Cardiac atrium fibroblast (primary cell): ENCODE measurements around a stretch of chr4.

DNA sequence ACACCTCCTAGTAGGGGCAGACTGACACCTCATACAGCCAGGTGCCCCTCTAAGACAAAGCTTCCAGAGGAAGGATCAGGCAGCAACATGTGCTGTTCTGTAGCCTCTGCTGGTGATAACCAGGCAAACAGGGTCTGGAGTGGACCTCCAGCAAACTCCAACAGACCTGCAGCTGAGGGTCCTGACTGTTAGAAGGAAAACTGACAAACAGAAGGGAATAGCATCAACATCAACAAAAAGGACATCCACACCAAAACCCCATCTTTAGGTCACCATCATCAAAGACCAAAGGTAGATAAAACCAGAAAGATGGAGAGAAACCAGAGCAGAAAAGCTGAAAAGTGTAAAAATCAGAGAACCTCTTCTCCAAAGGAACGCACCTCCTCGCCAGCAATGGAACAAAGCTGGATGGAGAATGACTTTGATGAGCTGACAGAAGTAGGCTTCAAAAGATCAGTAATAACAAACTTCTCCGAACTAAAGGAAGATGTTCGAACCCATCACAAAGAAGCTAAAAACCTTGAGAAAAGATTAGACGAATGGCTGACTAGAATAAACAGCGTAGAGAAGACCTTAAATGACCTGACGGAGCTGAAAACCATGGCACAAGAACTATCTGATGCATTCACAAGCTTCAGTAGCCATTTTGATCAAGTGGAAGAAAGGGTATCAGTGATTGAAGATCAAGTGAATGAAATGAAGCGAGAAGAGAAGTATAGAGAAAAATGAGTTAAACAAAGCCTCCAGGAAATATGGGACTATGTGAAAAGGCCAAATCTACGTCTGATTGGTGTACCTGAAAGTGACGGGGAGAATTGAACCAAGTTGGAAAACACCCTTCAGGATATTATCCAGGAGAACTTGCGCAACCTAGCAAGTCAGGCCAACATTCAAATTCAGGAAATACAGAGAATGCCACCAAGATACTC lies 39.3 kb downstream of the PACRGL start:
- RAMPAGE, long total RNA, result no peak

DNA sequence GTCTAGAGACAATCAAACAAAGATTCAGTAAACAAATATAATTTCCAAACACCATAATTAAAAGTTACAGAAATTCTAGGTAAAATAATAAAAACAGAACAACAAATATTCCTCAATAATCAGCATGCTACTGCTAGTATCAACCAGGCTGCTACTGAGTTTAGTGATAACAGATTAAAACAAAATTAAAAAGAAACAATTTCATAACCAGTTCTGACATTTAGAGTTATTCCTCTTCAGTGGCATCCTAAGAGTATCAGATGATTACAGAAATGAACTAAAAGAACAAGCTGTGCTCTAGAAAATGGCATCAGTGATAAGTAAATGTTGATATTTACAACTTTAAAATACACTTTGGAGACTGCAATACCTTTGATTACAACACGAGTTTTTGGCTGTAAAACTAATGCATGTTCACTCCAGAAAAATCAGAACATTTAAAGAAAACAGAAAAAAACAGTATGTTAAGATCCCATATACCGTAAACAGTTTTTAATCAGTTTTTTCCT lies 73.0 kb downstream of the ADGRA3 start:
- RAMPAGE, long total RNA, result no peak

DNA sequence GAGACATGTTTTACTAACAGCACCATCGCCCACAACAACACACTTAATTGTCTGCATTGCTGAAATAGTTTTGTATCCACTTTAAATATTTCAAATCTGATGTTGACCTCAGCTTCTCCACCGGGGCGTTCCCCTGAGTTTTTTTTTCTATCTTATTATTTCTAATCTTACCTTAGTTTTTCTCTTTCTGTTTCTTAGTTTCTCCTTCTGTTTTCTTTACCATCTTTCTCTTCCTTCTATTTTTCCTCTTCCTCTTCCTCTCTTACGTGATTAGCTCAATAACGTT lies 212.0 kb upstream of the ADGRA3 start:
- RAMPAGE, long total RNA, result no peak

GRCh38 chr4:22876165-22876467 lies 360.2 kb upstream of the ADGRA3 start:
- RAMPAGE, long total RNA, result no peak

DNA sequence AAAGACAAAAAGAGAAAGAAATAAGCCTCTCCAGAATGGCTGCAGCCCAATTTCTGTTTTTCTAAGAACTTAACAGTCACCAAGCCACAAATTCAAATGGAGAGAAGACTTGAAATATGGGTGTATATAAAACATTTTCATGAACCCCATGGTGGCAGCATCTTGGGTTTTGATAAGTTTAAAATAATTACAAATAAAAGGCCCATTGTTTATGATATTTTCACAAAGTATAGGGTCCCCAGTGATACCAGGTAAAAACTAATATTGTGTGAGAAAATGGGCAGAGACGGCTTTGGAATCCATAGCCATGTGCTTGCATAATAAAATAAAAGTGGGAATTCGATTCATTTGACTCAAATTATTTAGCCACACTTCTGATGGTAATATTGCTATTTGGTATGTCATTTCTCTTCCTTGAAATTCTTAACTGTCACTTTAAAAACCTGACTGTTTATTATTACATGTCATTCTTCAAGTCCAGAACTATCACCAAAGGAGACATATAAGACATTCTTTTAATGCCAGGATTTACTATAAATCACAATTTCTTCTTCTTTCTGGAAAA lies 602.4 kb upstream of the ADGRA3 start:
- RAMPAGE, long total RNA, result no peak

- RAMPAGE, long total RNA, result no peak
Observed at GRCh38 chr4:23788374-23789019, 101.3 kb downstream of the PPARGC1A start.

- RAMPAGE, long total RNA, result no peak
Observed at GRCh38 chr4:23875048-23875723, 14.7 kb downstream of the PPARGC1A start.

GRCh38 chr4:25154952-25155151 lies 5.4 kb downstream of the SEPSECS start:
- RAMPAGE, long total RNA, result no peak

DNA sequence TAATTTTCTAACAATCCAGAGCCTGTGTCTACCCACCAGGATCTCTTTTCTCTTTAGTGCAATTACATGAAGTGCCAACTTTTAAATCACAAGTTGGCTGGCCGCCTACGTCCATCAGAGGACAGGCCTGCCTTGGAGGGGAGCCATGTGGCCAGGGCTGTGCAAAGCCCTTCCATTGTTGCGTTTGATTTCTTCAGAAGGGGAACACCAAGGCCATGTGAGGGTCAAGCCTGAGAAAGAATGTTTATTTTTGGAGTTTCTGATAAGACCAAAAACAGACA lies 63.3 kb downstream of the ANAPC4 start:
- RAMPAGE, long total RNA, result no peak

GRCh38 chr4:25802134-25802525 lies 60.7 kb downstream of the SEL1L3 start:
- RAMPAGE, long total RNA, result no peak

- RAMPAGE, long total RNA, result no peak
Observed at GRCh38 chr4:25820036-25820497, 42.7 kb downstream of the SEL1L3 start.

DNA sequence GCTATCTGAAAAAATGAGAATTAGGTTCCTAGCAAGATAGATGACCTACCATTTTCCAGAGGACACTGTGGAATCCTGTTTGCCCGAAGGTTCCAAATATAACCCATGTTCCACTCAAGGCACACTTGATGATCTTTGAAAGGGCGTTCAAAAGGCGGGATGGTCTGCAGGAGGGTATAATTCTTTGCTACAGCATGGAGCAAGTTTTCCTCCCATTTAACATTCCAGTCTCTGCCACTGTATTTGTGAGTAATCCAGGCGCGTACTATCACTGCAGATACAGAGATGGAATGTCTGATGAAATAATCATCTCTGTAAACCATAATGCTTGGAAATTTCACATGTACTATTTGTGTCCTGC lies 15.6 kb downstream of the SEL1L3 start:
- RAMPAGE, long total RNA, result no peak

- RAMPAGE, long total RNA, result no peak
Observed at GRCh38 chr4:25919697-25920204, 5.7 kb downstream of the SMIM20 start.

GRCh38 chr4:25984190-25984550 lies 70.2 kb downstream of the SMIM20 start:
- RAMPAGE, long total RNA, result no peak

GRCh38 chr4:26028611-26029223 lies 114.7 kb downstream of the SMIM20 start:
- RAMPAGE, long total RNA, result no peak

- RAMPAGE, long total RNA, result no peak
Observed at GRCh38 chr4:26074784-26075134, 160.7 kb downstream of the SMIM20 start.

GRCh38 chr4:26861725-26862292 lies 1.2 kb downstream of the STIM2 start:
- RAMPAGE, long total RNA, result no peak

- RAMPAGE, long total RNA, result no peak
Observed at GRCh38 chr4:28402771-28403166, 1542.1 kb downstream of the STIM2 start.

GRCh38 chr4:31996583-31997083 lies 1276.5 kb downstream of the PCDH7 start:
- RAMPAGE, long total RNA, result no peak

DNA sequence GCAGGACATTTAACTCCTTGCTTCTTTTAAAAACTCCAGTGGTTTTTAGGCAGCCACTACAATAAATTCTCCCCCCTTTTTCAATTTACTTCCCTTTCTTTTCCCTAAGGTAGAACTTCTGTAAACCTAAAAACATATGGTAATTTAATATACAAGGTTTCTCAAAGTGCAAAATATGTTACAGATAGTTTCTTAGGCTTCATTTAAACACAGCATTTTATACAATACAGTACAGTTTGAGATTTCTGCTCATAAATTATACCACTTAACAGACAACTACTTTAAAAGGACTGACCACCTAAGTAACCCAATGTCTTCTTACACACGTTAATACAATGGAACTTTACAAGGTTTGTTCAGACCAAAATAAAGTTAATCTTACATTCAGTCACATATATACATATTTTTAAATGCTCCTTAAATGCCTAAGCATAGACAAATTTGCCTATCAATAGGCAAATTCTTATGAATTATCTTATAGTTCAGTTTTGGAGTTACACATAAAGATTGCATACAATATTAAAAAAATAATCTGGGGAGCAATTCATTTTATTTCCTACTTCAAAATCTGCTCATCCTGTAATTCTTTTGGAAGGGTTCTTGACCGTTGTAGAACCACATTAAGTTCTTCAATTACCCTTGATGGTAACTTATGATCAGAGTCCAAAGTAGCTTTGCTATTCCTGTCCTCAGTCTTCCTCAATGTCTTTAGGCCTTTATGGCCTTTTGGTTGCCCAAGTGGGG lies 176.8 kb downstream of the ARAP2 start:
- RAMPAGE, long total RNA, result no peak